Right atrium auricular region (tissue), 2 donors: ENCODE measurements around a stretch of chr1.

DNA sequence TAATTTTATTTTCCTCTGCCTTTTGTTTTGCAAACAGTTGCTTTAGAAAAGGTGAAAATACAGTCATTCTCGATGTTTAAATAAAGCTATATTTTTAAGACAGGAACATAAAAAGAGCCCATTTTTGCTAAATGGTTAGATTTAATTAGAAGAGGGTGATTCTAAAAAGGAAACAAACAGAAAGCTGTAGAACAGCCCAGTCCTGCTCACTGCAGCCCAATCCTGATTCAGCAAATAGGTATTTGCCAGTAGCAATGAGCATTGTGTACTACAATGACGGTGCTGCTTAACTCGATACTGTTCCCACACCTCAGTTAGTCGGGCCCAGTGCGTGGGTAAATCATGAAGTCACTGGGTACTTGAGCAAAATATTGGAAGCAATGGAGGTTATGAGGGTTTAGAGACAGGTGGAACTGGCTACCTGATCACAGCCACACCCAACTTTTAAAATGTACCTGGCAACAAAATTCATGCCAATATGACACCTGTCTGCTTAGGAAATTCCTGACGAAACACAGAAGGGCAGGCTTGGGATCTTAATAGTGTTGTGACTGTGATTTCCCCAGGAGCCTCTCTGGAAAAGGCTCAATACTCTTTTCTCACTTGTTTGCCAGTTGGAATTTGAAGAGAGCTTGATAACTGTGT is 101.5 kb upstream of the ADGRL2 start:
- PRO-cap = no peak
- RAMPAGE, long total RNA, 2 experiments = no peak in any of the 2 experiments

DNA sequence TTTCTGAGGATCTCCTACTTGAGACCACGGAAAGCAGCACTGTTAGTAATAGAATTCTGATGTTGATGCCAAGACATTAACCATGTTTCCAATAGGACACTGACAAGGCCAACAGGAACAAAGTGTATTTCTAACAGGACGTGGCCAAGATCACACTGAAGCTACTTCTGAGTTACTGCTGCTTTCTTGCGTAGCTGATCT is 848.4 kb downstream of the TTLL7 start:
- PRO-cap = unidirectional peak, plus-strand start at position 125 of the sequence
- RAMPAGE, long total RNA, 2 experiments = no peak in any of the 2 experiments

GRCh38 chr1:84078376-84079084 is 65.5 kb upstream of the PRKACB start:
- PRO-cap = unidirectional peak, minus-strand start at chr1:84078569; unidirectional peak, minus-strand start at chr1:84078807
- RAMPAGE, long total RNA, 2 experiments = no peak in any of the 2 experiments

DNA sequence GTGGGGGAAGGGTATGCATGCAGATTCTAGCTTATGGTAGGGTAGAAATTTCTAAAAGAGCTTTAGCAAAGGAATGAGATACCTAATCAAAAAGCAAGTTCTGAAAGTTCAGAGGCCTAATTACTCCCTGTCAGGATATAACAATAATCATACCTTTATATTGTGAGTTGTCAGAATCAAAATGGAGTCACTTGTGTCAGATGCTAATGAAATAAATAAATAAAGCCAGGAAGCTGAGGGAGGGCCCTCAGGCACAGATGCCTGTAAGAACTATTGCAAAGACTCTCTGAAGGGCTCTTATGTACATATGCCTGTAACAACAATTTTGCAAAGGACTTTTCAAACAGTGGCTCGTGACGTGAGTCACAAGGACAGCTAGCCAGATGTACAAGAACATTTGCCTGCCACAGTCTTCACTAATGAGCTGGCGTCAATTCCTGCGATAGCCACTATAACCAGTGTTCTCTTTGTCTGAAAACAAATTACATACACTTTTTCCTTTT is 27.4 kb upstream of the DNASE2B start:
- PRO-cap = no peak
- RAMPAGE, long total RNA, 2 experiments = no peak in any of the 2 experiments

GRCh38 chr1:84443328-84443772 is 35.7 kb upstream of the RPF1 start:
- PRO-cap = no peak
- RAMPAGE, long total RNA, 2 experiments = no peak in any of the 2 experiments

DNA sequence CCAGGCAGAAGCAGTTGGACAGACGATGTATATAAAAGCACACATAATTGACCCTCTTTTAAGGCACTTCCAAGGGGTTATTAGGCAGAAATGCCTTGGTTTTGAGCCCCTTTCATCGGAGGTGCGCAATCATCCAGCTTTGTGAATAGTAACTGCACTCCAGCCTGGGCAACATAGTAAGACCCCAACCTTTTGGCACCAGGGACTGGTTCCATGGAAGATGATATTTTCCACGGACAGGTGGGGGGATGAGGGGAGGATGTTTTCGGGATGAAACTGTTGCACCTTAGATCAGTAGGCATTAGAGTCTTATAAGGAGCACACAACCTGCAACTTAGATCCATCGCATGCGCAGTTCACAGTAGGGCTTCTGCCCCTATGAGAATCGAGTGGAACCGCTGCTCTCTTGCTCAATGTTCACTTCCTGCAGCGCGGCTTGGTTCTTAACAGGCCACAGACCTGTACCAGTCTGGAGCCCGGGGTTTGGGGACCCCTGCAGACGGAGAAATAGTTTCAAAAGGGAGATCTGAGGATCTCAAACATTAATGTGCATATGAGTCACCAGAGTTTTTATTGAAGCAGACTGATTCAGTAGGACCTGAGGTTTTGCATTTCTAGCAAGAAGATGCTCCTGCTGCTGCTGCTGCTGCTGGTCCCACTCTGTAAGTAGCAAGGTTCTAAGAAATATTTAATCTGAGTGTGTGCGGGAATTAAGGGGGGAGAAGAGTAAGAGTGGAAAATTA is 1.9 kb upstream of the MCOLN2 start:
- PRO-cap = no peak
- RAMPAGE, long total RNA, 2 experiments = no peak in any of the 2 experiments

- PRO-cap = no peak
- RAMPAGE, long total RNA, 2 experiments = no peak in any of the 2 experiments
These were observed 21.1 kb downstream of the MCOLN3 start for GRCh38 chr1:85027207-85027557.

DNA sequence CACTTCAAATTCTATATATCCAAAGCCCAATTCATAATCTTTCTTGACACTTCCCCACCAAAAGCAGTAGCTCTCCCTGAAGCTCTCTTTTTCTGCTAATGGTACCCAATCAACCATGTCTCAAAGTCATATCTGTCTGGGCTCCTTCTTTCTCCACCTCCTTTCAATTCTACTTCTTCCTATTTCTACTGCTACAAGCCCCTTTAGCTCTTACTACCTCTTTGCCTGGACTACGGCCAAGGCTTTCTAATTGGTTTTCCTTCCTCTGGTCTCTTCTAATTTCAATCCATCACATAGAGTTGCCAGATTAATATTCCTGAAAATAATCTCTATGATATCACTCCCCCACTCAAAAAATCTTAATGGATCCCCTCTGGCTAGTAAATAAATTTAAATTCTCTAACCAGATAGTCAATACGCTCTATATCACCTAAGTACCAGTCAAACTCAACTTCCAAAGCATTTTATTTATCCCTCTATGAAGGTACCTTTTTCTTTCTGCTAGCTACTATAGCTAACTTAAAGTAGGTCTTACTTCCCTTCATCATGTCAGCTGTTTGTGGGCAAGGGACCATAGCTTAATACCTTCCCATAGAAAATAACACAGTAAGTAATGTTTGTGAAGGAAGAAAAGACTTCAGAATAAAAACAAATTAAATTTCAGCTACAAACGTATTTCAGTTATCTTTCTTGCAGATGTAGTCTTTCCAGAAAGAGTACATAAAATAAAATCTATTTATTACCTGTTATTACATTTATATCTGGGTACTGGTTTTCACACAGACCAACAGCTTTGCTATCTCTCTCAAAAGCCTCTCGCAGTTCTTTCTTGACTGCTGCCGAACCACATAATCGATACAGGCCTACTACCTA is 23.2 kb downstream of the SYDE2 start:
- PRO-cap = no peak
- RAMPAGE, long total RNA, 2 experiments = no peak in any of the 2 experiments

- PRO-cap = no peak
- RAMPAGE, long total RNA, 2 experiments = no peak in any of the 2 experiments
These were observed 1.2 kb downstream of the SYDE2 start for GRCh38 chr1:85199640-85200048.

DNA sequence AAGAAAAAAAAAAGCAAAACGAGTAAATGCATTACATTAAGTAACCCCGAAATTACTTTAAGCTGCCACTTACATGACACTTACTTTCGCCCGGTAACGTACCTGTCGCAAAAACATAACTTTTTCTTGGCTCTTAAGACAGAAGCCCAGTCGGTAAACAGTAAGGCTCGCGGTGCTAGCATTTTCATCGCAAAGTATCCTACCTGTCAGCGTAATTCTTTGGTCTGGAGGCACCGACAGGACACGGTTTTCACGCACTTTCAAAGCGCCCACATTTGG is 828 bp downstream of the SYDE2 start:
- PRO-cap = no peak
- RAMPAGE, long total RNA, 2 experiments = no peak in any of the 2 experiments

DNA sequence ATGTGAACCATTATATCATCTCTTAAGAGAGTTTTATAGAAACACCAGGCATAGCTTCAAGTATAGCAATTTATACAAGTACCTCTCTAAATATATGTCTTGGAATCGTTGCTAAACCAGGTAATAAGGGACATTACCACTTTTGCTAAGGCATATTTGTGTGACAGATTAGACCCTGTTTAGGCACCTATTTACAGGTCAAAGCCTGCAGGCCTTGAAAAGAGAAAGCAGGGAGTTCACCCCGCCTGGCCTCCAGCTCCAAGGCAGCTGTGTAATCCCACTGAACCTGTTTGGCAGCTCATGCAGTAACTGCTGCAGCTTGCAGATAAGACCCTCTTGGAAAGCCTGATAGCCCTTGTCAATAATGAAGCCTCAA is 24.1 kb upstream of the SYDE2 start:
- PRO-cap = no peak
- RAMPAGE, long total RNA, 2 experiments = no peak in any of the 2 experiments

DNA sequence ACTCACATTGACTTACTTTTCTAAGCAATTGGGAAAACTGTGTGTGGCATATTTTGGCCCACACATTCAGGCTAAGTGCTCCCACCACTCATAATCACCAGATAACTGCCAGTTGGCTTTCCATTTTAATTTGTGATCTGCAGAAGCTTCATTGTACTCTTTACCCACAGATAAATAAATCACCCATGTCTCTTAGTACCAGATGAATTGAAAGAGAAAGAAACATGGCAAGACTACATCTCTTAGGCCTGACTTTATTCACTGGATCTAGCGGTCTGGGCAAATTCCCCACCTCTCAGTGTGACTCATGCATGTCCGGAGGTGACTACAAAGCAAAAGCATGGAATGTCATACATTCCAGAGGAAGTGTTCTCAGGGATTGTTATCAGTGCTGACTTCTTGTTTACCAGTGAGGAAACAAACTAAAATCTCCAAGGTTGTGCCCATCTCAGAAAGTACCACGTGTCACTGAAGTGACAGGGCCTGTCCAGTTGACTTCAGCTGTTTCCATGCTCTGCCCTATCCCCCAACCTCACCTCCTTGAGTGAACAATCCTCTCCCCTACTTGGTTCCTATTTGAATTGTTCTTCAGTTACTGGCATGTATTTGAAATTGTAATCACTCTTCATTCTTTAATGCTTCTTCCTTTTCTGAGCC is 52.5 kb upstream of the BCL10 start:
- PRO-cap = bidirectional peak, plus-strand start at position 490 of the sequence, minus-strand start at position 281 of the sequence
- RAMPAGE, long total RNA, 2 experiments = no peak in any of the 2 experiments

- PRO-cap = no peak
- RAMPAGE, long total RNA, 2 experiments = no peak in any of the 2 experiments
These were observed 2.9 kb downstream of the CCN1 start for GRCh38 chr1:85583518-85583857.

DNA sequence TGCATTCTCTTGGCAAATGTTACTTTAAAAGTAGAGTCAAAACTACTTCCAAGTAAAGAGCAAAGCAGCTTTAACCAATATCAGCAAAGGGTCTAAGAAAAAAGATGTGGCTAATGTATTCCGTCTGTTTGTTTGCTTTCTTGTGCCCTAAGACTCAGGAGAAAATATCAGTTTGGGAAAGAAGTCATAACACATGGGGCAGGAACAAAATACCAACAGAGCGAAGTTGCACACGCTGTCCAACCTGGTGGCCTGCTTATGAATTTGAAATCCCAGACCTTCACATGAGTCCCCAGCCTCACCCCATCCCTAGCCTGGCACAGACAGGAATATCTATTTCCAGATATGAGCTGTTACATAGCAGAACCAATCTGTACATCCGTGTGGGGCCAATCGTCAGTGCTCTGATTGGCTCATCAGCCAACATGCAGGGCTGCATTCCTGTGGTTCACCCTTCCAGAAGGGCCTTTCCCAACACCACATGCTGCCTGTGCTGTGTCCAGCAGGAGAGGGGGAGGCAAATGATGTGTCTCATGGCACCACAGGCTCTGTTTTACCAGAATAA is 31.2 kb downstream of the CCN1 start:
- PRO-cap = bidirectional peak, plus-strand start at position 498 of the sequence, minus-strand start at position 331 of the sequence
- RAMPAGE, long total RNA, 2 experiments = no peak in any of the 2 experiments

DNA sequence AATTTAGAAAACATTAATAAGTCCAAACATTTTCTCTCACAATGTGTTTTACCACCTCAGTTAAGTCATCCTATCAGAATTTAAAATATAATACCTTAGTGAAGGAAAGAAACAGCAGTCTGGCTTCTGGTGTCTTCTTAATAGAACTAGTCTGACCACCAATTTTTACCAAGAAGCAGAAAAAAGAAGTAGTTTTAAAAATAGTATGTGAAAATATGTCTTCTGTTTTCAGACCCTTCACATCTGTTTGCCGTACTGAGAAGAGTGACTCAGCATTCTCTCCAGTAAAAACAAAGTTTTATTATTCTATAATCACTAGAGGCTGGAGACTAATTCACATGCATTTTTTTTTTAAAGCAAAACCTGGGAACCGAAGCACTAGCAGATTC is 163.8 kb downstream of the COL24A1 start:
- PRO-cap = no peak
- RAMPAGE, long total RNA, 2 experiments = start-site peak on the minus strand in 1 of 2 experiments, centred at position 216 of the sequence, 9 reads per replicate

- PRO-cap = no peak
- RAMPAGE, long total RNA, 2 experiments = no peak in any of the 2 experiments
These were observed 31.4 kb downstream of the SH3GLB1 start for GRCh38 chr1:86735738-86736197.

GRCh38 chr1:86788191-86788873 is 84.0 kb downstream of the SH3GLB1 start:
- PRO-cap = no peak
- RAMPAGE, long total RNA, 2 experiments = no peak in any of the 2 experiments

DNA sequence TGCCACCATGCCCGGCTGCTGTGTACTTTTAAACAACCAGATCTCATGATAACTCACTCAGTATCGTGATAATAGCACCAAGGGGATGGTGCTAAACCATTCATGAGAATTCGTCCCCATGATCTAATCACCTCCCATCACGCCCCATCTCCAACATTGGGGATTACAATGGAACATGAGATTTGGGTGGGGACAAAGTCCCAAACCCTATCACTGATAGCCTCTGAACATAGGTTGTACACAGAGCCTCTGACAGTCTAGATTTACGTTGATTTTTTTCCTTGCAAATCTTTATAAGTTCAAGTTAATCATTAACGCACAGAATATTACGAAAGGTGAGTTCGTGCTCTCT is 61.3 kb downstream of the SELENOF start:
- PRO-cap = no peak
- RAMPAGE, long total RNA, 2 experiments = no peak in any of the 2 experiments

DNA sequence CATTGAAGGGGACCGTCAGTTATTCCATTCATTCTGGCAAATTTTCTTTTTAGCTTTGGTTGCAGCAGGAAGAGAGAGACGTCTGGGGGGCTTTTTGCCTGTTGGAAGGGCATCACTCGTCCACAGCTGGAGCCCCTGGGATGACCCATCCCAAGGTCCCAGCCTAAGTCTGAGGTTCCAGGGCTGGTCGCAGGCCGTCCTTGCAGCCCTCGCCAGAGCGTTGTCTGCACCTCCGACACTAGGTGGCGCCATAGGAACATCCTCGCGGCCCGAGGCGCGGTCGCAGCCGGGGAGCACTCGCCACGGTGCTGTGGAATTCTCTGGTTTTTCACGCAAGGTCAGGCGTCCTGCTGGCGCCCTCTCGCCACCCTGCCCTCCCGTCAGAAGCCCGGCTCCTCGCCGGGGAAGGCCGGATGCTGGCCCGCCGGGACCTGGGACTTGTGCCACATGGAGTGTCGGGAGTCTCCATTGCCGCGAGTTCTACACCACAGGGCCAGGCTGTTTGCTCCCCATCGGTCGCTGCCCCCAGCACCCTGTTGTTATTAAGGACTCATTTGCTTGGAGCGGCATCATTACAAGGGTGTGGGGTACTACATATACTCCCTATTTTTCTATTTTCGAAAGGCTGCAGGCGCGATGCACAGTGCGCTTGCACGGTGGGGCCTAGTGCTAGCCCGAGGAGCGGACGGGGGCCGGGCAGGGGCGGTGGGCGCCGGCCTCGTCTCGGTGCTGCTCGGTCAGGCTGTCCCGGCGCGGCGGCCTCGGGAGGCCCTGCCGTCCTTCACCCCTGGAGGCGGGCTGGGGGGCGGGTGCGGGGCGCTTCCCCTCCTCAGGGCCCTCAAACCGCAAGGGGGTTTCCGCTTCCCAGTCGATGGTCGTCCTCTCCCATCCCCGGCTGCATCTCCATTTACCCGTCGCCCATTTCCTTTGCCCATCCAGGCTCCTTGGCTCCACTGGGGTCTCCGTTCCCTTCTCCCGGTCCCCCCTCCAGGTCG is 196.7 kb upstream of the LMO4 start:
- PRO-cap = unidirectional peak, plus-strand start at position 325 of the sequence; unidirectional peak, plus-strand start at position 386 of the sequence; unidirectional peak, plus-strand start at position 458 of the sequence
- RAMPAGE, long total RNA, 2 experiments = start-site peak on the plus strand in 2 of 2 experiments, centred at positions 324 to 395 of the sequence, 15 to 32 reads per replicate

- PRO-cap = bidirectional peak, plus-strand start at chr1:87328490, minus-strand start at chr1:87328339
- RAMPAGE, long total RNA, 2 experiments = no peak in any of the 2 experiments
These were observed 370 bp upstream of the LMO4 start for GRCh38 chr1:87328419-87328600.